Cerebral cortex (tissue), 2 donors: Measurements from ENCODE around the gene RAB11FIP4.

DNA sequence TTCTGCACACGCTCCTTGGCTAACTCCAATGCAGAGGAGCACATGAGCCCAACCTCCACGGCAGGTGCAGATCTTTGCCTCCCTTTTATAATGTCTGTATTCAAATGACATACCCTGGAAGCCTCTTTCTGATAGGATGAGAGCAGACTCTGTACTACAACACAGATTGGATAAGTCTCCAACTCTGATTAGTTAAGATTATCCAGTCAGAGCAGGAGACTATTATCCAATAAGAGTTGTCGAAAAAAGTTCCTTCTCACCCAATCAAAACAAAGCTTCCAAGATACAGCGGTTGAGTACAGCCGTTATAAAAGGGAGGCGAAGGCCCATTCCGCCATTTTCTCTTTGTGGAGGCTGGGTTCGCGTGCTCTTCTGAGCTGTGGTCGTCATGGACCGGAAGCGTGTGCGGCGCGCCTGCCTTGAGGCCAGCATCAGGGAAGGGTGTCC lies 98.9 kb downstream of the GOSR1 start:
- PRO-cap, 2 experiments = no peak in any of the 2 experiments

- PRO-cap, 2 experiments = no peak in any of the 2 experiments
These were observed 17.4 kb downstream of the ADAP2 start for GRCh38 chr17:30939021-30939711.

GRCh38 chr17:30956738-30957242 lies 14.0 kb upstream of the RNF135 start:
- PRO-cap, 2 experiments = no peak in any of the 2 experiments

- PRO-cap, 2 experiments = no peak in any of the 2 experiments
These were observed 12.8 kb upstream of the RNF135 start for GRCh38 chr17:30957782-30958733.

- PRO-cap, 2 experiments = peak in 1 of 2 experiments; most common plus-strand start chr17:31008079 (in 1); most common minus-strand start chr17:31008179 (in 1)
These were observed 37.4 kb downstream of the RNF135 start for GRCh38 chr17:31007820-31008998.

GRCh38 chr17:31094415-31094836 lies 351 bp upstream of the NF1 start:
- PRO-cap, 2 experiments = peak in 1 of 2 experiments; most common minus-strand start chr17:31094814 (in 1)

DNA sequence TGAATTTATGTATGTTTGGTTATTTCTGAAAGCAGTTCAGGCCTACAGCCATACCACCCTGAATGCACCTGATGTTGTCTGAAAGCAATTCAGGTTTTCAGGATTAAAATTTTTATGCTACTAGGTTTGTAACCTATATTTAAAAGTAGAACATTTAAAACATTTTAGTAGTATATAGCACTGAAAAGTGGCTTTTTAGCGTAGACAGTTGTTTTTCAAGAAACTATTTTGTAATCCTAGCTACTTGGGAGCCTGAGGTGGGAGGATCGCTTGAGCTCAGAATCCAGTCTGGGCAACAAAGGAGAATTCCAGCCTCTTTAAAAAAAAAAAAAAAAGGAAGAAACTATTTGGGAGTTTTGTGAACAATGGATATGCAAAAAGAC lies 17.8 kb downstream of the OMG start:
- PRO-cap, 2 experiments = no peak in any of the 2 experiments

DNA sequence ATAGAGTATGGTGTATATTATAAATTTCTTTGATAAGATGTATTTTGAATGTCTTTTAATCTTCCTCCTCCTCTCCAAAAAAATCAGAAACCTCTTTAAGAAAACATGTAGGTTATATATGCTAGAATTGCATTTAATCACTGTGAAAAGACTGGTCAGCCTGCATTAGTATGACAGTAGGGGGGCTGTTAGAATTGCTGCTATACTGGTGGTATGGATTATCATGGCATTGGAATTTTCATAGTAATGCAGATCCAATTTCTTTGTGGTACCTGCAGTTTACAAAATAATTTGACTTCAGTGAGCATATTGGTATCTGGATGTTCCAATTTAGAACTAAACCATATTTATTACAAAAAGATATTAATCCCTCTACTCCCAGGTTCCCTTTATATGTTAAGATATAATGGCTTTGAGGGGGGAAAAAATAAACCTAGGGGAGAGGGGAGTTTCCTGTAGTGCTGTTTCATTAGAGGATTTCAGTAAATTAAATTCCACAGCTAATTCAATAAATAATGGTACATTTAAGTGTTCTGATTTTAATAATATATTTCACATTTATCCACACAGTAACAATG lies 16.2 kb upstream of the RAB11FIP4 start:
- PRO-cap, 2 experiments = no peak in any of the 2 experiments

DNA sequence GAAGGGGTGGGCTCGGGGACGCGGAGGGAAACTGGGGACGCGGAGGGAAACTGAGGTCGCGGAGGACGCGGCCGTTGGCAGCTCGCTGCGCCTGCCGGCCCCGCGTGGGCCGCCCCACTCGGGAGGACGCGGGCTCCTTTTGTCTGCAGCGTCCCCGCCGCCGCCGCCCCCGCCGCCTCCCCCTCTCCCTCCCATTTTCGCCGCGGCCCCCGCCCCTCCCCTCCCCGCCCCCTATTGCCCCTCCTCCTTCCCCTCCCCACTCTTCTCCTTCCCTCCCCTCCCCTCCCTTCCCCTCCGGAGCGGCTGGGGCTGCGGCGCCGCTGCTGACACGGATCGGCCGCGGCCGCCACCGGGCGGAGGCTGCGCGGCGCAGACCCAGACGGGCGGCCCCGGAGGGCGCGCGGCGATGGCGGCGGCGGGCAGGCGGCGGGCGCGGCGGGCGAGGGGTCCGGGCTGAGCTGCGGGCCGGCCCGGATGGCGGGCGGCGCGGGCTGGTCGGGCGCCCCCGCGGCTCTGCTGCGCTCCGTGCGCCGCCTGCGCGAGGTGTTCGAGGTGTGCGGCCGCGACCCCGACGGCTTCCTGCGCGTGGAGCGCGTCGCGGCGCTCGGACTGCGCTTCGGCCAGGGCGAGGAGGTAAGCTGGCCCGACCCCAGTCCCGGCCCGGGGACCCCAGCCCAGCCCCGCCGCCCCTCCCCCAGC lies at the start of gene RAB11FIP4:
Gene RAB11FIP4, plus strand, starts transcription at position 297 of the 699 bp plus-strand sequence.
- PRO-cap, 2 experiments = peak in 1 of 2 experiments; most common plus-strand start position 297 of the sequence (in 1); most common minus-strand start position 113 of the sequence (in 1)

DNA sequence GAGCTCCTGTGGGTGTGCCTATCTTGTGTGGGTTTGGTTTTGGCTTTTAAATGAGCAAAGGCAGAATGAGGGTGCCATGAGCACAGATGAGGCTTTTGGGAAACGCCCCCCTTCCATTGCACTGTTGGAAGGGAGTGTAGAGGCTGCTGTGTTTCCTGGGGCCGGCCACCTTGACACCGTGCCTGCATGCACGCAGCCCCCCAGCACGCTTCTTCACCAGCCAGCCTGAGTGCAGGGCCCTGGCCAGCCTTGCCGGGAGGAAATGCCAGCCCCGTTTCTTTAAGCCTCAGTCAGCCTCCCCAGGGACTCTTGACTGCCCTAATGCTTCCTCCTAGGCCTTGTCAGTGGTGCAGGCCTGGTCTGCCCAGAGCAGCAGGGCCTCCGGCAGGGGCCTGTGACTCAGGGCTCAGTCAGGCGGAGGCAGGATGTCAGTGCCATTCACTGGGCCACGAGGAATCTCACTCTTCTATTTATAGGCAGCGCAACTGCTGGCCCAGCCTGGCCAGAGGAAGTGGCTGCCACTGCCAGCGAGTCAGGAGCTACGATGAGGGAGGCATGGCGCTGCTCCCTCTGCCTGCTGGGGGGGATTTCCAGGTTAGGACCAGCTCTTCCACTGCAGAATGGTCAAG lies 205.0 kb downstream of the RAB11FIP4 start:
- PRO-cap, 2 experiments = peak in 1 of 2 experiments; most common plus-strand start position 535 of the sequence (in 1); most common minus-strand start position 343 of the sequence (in 1)

- PRO-cap, 2 experiments = no peak in any of the 2 experiments
These were observed 14.9 kb downstream of the LRRC37B start for GRCh38 chr17:32022055-32022575.

DNA sequence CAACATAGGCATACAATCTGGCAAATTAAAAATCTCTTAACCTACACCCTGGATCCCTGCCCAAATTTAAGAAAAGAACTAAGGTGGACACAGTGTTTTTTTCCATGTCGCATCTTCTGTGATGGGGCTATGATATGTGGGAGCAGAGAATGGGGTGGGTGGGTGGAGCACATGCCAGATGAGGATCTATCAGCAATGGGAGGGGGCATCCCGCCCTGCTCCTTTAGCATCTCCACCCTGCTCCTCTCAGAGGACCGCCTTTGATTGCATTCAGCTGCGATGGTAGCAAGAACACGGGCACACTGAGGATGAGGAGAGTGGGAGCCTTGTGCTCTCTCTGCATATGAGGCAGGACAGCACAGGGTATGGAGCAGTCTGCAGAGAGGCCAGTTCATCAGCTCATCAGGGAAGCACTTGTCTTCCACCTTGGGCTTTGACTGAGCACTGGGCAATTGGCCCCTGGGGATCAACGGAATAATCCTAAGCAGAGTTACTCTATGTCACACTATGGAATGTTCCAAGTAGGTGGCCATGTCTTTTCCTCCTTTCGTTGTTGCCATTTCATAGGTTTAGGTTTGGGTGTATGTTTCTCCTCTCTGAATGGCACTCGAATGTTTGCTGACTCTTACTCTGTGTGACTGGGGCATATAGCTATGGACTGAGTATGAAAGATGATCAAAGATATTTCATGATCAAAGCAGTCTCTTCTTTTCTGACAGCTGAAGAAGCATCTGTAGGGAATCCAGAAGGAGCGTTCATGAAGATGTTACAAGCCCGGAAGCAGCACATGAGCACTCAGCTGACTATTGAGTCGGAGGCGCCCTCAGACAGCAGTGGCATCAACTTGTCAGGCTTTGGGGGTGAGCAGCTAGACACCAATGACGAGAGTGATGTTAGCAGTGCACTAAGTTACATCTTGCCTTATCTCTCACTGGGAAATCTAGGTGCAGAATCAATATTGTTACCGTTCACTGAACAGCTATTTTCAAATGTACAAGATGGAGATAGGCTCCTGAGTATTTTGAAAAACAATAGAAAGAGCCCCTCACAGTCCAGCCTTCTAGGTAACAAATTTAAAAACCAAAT lies 40.2 kb downstream of the LRRC37B start:
- PRO-cap, 2 experiments = no peak in any of the 2 experiments

GRCh38 chr17:32079746-32080101 lies 62.6 kb upstream of the RHOT1 start:
- PRO-cap, 2 experiments = no peak in any of the 2 experiments

GRCh38 chr17:32227961-32228350 lies 37.7 kb upstream of the RHBDL3 start:
- PRO-cap, 2 experiments = no peak in any of the 2 experiments

- PRO-cap, 2 experiments = no peak in any of the 2 experiments
These were observed 2.2 kb downstream of the RHBDL3 start for GRCh38 chr17:32267728-32268237.

GRCh38 chr17:32487192-32487343 lies 275 bp downstream of the CDK5R1 start:
- PRO-cap, 2 experiments = peak in 1 of 2 experiments; most common minus-strand start chr17:32487285 (in 1)

GRCh38 chr17:32490040-32490808 lies 3.4 kb downstream of the CDK5R1 start:
- PRO-cap, 2 experiments = no peak in any of the 2 experiments

GRCh38 chr17:32496213-32496702 lies 9.5 kb downstream of the CDK5R1 start:
- PRO-cap, 2 experiments = no peak in any of the 2 experiments

DNA sequence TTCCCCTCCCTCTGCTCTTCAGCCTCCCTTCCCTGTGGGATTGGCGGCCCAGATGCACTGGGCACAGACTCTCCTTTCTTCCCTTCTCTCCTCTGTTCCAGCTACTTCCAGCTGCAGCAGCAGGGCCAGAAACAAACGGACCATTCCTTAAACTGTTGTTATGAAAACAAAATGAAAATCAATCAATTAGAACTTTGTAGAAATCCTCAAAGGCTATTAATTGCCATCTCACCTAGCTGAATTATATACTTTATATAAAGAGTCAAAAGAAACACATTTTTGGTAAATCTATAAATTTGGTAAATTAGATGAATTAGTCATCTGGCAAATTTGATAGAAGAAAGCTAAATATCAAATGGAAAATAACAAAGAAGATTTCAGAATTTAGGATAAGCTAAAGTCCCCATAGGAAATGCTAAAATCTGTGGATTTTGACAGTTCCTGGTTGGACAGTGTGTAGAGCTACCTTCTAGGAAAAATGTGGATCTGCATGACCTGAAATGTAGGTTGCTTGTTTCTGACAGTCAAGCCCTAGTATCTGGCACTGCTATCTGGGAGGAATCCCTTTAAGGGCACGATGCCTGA lies 101.0 kb downstream of the CDK5R1 start:
- PRO-cap, 2 experiments = no peak in any of the 2 experiments

- PRO-cap, 2 experiments = no peak in any of the 2 experiments
These were observed 6.9 kb downstream of the MYO1D start for GRCh38 chr17:32869957-32870476.